Mesenchymal stem cell of Wharton's jelly (primary cell): ENCODE data around the genes GIMD1, DKK2, RPL34, OSTC and SEC24B.

GRCh38 chr4:105158673-105159212, 12.1 kb downstream of the TET2 start:
- CAGE, long polyA plus RNA: no peak

- CAGE, long polyA plus RNA: no peak
Measured at GRCh38 chr4:105272511-105272884, 125.8 kb downstream of the TET2 start.

DNA sequence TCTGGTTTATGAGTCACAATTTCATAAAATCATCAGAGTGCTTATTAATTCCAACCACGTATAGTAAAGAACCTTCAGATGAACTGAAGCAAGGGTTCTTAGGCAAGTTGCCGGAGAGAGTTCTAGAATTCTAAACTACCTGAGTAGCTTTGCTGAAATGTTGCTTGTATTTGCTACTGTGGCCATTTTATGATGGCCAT, 14.8 kb downstream of the NPNT start:
- CAGE, long polyA plus RNA: no peak

DNA sequence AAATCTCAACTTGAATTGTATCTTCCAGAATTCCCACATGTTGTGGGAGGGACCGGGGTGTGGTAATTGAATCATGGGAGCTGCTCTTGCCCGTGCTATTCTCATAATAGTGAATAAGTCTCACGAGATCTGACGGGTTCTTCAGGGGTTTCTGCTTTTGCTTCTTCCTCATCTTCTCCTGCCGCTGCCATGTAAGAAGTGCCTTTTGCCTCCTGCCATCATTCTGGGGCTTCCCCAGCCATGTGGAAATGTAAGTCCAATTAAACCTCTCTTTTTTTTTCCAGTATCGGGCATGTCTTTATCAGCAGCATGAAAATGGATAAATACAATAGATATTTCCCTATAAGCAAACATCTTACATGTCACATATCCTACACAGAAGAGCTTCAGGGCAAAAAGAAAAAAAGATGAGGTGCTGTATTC, 95.9 kb downstream of the TBCK start:
- CAGE, long polyA plus RNA: no peak

DNA sequence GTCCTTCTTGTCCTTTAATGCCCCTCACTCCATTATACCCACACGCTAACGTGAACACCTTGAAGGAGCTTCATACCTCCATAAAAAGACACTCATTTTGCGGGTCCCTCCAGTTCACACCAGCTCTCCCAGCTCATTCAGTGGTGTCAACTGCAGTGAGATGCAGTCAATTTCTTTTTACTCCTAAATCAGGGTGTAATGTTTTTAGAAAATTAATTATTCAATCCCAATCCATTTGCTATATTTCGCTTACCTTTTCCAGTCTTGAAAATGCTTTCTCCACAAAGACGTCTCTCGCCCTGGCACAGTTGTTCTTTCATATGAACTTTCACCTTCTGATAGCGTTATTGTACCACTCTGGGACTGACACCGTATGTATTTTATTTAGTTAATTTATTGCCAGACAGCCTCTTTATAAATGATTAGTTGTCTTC, at the start of gene GIMD1:
Gene GIMD1, minus strand, starts transcription at position 322 of the 434 bp plus-strand sequence.
- CAGE, long polyA plus RNA: no peak

DNA sequence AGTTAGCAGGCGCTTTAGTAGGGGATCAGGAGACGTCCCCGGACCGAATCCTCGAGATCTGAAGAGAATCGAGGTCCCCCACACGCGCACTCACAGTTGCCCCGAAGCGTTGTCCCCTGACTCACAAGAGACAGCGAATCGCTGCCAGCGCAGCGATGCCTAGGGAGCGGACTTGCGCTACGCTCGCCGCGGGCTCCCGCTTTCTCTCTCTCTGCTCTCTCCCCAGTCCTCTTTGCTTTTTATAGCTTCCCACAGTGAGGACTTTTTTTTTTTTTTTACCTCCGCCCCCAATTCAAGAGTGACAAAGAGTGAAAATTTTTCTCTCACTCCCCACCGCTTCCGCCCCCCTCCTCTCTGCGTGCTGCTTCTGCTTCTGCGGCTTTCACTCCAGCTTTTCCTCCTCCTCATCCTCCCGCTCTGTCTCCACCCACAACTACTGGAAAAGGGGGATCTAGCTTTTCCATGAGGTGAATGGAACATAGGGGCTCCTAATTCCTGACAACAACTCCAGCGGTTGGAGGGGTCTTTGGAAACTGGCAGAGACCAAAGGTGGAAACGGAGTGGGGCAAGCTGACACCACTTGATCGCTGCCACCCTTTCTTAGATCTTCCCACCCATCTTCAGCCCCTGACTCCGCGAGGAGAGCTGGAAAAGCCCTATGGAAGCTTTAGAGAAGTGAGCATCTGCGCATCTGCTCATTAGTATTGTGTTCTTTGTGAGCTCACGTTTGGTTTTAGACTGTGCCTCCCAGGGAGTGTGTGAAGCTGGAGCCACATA, at the start of gene DKK2:
Gene DKK2, minus strand, starts transcription at position 216 of the 777 bp plus-strand sequence.
- CAGE, long polyA plus RNA: no peak

GRCh38 chr4:107800143-107800523, 24.6 kb upstream of the SGMS2 start:
- CAGE, long polyA plus RNA: no peak

DNA sequence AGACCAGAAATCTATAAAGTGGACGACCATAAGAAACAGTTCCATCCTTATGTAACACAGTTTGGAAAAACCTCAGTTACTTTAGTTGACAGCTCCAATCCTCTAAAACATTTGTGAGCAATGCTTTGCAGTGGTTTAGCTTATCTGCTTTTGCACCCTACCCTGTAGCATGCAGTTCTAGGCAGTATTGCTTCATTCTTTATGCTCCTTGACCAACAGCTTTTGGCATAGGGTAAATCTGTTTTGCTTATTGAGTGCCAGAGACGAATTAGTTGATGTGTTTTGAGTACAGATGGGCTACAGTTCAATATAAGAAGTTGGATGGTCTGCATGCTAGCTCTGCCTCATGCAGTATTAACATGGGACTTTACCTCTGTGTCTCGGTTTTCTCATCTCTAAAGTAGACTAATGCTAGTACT, 2.6 kb downstream of the HADH start:
- CAGE, long polyA plus RNA: no peak

GRCh38 chr4:108034618-108034990, 44.9 kb downstream of the HADH start:
- CAGE, long polyA plus RNA: no peak

GRCh38 chr4:108045563-108046273, 56.0 kb downstream of the HADH start:
- CAGE, long polyA plus RNA: no peak

- CAGE, long polyA plus RNA: no peak
Measured at GRCh38 chr4:108171830-108172870, 3.4 kb upstream of the LEF1 start.

- CAGE, long polyA plus RNA: no peak
Measured at GRCh38 chr4:108535690-108536181, 84.6 kb upstream of the RPL34 start.

DNA sequence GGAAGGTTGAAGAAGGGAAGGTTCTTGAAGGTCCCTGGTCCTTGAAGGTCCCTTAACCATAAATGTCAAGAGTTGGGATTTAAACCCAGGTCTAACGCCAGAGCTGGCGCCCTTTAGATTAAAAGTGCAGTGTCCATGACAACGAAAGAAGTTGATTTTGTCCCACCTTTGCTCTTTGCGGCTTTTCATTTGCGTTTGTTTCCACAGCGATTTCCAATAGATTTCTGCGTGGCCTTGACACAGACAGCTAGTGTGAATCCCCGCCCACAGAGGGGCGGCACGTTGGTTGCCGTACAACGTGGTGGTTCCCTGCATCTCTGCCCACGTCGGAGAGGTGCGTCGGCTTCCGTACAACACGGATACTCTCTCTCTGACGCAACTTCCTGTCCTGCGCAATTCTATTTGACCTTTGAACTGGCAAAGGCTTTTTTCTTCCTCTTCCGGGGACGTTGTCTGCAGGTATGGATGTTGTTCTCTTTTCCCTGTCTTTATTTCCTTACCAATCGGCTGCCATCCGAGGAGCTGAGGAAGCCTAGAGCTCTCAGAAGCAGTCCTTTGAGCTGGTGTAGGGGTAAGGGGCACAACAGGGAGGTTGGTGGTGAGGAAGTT, at the start of gene RPL34:
Gene RPL34, plus strand, starts transcription at position 435 of the 609 bp plus-strand sequence.
- CAGE, long polyA plus RNA: start-site peak on the plus strand centred at position 464 of the sequence, 66 bp wide, 2,205 and 3,091 reads in 2 replicates

GRCh38 chr4:108649902-108651164, at the start of gene OSTC:
Gene OSTC (plus strand): TSS chr4:108650599.
- CAGE, long polyA plus RNA: start-site peak on the plus strand at chr4:108650595-108650661, 7,573 and 3,238 reads in 2 replicates

GRCh38 chr4:109433167-109434177, at the start of gene SEC24B:
Gene SEC24B (plus strand): TSS chr4:109433815.
- CAGE, long polyA plus RNA: no peak

- CAGE, long polyA plus RNA: no peak
Measured at GRCh38 chr4:109494573-109495058, 61.0 kb downstream of the SEC24B start.

- CAGE, long polyA plus RNA: no peak
Measured at GRCh38 chr4:109588180-109588677, 28.2 kb downstream of the MCUB start.

- CAGE, long polyA plus RNA: no peak
Measured at GRCh38 chr4:109703871-109704463, 722 bp upstream of the CASP6 start.

GRCh38 chr4:109873801-109874100, 25.8 kb downstream of the LRIT3 start:
- CAGE, long polyA plus RNA: no peak

DNA sequence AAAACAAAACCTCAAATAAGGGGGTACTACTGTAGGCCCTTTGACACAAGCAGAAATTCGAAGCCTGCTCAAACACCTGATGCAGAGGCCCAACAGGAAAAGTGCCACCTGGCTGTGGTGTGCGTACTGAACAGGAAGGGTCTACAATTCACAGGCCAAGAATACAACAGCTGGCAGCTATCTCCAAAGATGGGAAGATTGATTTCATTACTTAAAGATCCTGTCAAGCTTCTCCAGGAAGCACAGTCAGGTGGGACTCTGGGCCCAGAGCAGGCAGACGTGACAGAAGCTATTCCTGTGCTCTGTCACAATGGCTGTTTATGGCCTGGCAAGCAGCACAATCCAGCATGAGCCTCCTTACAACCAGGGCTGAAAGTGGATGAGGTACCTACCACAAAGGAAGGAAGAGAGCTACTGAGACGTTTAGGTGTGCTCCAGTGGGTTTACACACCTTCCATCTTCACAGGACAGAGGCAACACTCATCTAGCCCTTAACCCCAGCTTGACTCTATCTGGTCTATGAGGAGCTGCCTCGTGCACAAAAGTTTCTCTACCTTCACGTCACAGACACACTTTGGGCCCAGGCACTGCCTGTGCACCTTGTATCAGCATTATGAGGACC, 26.4 kb downstream of the LRIT3 start:
- CAGE, long polyA plus RNA: no peak